Pericardium fibroblast (primary cell): ENCODE data around the gene PRKD1.

DNA sequence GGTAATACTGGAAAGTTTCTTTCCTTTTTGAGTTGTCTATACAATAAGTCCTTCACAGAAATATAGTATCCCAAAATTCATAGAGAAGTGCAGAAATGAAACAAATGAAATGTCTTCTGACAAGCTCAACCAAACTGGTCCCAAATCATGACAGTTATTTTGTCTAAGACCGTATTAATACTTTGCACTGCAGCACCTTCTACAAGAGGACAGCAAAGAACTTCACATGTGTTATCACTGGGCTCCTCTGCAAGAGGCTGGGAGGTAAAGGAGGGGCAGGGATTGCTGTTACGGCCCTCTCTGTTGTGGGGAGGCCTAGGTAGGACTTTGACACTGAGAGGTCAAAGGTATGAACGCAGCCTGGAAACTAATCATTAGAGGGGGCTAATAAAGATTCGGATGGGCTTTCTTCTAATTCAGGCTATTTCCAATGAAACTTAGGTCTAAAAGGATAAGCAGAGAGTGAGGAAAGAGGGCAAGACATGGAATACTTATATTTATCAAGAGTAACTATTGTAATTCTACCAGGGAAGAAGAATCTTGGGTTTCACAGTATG is 176.2 kb upstream of the GZMB start:
- RAMPAGE, long total RNA, result no peak

DNA sequence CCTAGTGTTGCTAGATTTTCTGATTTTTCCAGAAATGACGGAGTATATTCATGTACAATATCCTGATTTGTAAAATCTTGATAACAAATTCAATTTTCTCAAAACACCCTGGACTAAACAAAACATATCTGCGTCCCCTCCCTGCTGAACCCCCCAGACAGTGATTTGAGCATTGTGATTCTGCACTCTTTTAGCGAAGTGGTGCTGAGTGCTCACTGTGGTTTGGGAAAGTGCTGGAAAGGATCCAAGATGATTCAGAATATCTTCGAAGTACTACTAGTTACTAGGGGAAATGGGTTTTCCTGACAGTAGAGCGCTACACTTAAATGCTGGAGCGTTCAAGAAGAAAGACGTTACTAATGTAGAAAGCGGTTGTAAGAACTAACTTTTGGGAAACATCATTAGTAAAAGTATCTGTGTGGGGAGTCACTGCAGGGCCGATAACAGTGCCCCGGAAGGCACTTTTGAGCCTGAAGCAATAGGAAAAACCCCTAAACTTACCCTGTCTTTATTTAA is 813 bp upstream of the STXBP6 start:
- RAMPAGE, long total RNA, result no peak

DNA sequence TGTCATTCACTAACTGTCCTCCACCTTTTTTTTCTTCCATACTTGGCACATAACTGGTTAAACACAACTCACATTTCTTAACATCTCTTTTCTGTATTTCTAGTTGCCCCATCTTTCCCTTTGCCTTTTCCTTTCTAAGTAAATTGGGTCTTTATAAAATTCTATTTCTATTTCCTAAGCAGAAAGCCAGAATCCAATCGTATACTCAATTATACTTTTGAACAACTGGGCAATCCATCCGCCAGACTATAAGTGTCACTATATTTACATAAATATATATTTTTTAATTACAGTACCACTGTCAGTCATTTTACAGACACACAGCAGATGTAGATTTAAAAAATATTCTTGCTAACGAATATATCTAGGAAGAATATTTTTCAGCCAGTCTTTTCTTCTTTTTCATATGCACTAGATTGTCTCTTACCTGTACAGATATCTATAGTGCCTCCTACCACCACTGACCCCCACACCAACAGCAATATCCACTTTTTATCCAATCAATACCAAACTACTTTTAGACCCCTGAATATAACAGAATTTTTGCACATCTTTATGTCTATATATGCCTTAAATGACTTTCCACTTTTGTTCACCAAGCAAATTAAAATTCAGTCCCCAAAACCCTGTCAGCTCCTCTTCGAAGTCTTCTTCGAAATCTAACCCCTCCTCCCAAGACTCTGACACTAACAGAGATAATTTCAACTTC is 13.6 kb downstream of the NOVA1 start:
- RAMPAGE, long total RNA, result no peak

- RAMPAGE, long total RNA, result no peak
Measured at GRCh38 chr14:27672708-27673891, 1075.3 kb upstream of the NOVA1 start.

GRCh38 chr14:29926920-29927878 is at the start of gene PRKD1:
Gene PRKD1, minus strand, starts transcription at chr14:29927847.
- RAMPAGE, long total RNA, result no peak

- RAMPAGE, long total RNA, result no peak
Measured at GRCh38 chr14:30227497-30227858, 299.8 kb upstream of the PRKD1 start.

- RAMPAGE, long total RNA, result no peak
Measured at GRCh38 chr14:30622430-30623100, 446 bp downstream of the SCFD1 start.

DNA sequence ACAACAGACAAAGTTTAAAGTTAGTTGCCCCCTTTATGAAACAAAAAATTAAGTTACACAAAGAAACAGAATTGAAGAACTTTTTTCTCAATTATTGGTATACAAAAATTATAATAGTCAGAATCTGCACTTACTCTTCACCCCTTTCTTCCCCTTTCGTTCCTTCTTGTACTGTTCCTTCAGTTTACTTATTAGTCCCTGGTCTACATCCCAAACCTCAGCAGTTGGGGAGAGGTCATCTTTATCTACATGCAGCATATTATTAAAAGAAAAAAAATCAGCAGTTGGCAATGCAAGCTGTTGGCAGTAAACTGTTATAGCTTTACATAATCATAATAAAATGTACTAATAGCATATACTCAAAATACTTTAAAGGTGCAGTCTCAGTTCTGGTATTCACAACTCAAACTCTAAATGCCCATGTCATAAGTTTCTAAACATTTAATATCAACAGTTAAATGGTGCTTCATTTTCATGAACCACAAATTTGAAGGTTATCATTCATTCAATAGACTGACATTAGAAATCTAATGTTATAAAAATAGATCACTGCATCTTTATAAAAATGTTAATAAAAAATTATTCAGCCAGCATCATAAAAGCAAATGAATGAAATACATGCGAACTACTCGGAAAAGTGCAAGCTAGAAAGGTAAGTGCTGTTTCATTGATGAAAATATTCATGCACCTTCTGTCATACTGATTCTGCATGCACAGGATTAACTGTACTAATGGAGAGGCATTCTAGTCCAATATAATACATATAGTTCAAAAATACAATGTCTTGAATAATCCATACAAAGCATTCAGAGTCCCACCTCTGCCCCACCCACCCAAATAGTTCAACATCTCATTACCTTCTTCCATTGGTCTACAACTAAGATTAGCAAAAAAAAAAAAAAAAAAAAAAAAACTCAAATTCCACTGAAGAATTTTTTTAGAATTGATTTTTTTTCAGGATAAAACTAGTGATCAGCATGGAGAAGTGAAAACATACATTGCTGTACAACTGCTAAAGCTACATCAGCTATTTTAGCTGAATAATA is 55.0 kb downstream of the COCH start:
- RAMPAGE, long total RNA, result no peak

DNA sequence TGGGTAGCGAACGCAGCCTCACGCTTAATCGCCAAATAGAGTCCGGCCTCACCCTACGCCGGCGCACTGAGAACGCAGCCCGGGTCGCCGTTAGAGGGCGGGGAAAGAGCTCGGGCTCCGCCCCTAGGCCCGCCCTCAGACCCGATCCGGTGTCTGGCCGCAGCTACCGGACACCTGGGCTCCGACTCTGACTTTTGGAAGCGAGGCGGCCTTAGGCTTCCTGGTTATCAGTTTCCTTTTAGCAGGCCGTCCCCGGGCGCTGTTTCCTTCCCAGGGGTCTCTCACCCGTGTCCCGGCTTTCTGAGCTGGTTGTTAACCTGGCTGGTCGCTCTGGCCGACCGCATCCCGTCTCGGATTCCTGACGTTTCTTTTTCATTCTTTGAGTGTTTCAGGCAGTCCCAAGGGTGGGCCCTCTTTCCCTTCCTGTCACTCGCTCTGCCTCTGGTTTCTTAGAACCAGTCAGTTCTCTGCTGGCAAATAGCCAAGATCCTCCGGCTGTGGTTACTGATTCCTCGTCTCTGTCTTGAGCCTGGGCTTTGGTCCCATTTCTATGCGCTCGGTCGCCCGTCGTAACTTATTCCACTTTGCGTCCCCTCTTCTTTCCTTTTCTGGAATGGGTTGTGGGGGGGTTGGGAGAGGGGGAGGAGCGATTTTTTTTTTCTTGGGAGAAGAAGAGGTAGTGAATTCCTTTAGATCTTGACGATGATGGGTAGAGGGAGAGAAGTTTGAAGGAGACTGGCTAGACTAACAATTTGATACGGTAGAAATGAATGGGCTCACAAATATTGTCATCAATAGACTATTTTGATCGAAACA is 516 bp upstream of the STRN3 start:
- RAMPAGE, long total RNA, result start-site peak on the minus strand centred at position 188 of the sequence, 584 bp wide, 16 and 17 reads in 2 replicates

DNA sequence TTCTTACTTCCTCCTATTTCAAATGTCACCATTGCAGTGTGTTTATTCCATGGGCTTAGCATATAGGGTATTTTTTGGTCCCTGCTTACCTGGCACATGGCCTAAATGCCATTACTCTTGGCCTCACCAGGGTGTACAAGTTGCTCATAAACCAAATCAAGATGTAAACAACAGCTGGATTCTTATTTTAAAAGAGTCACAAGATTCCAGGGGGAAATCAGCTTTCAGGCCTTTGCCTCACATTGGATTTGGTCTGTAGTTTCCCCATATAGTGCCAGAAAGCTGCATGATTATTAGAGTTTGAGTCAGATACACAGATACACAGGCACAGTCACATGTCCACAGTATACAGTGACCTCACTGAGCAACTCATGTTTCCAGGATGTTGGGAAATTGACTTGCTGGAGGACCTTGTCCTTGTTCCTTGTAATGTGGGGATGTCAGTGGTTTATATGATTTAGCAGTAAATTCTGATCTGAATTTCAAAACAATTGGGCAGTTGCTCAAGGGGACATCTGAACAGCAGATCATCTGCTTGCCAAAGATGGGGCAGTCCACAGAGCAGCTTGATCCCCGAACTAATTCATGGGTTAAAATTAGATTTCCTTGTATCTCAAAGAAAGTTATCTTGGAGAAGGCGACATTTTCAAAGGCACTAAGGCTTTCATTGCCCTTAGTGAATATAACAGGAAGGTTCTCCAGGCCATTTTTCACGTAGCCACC is 64.6 kb upstream of the STRN3 start:
- RAMPAGE, long total RNA, result no peak

DNA sequence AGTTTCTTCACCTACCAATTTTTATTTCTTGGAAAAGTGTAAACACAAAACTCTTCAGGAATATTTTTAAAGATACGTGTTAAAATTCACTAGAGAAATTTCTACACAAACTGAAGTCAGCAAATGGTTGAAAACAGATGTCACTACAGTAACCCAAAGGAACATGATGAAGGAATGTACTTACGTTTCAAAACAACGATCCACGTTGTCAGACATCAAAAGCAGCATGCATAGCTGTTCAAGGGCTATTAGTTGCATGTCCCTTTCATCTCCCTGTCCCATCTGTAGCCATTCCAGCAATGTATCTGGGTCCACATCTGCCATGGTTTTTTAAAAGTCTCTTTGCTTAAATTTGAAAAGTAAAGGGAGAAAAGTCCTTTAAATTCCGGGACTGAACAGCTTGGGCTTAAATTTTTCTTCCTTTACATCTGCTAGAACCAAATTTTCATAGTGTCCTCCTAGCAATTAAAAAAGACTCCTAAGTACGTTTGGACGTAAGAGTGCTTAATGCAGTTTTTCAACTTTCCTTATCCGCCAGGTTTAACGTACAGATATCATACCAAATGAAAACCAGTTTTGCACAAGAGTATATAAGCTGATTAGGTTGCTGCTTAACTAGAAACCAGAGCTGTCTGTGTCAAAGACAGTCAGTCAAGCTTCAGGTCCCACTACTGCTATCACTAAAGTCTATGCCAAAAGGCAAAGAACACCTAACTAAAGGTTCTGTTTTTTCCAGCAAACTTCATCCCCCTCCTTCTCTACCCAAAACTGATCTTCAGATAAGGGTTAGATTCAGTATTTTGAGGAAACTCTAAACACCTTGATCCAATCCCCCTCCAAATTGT is 1.8 kb downstream of the HECTD1 start:
- RAMPAGE, long total RNA, result no peak

- RAMPAGE, long total RNA, result no peak
Measured at GRCh38 chr14:31207323-31207438, 412 bp downstream of the HECTD1 start.

DNA sequence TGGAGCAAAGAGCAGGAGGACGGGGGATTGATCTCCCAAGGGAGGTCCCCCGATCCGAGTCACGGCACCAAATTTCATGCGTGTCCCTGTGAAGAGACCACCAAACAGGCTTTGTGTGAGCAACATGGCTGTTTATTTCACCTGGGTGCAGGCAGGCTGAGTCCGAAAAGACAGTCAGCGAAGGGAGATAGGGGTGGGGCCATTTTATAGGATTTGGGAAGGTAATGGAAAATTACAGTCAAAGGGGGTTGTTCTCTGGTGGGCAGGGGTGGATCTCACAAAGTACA is 42.9 kb upstream of the HECTD1 start:
- RAMPAGE, long total RNA, result no peak

GRCh38 chr14:31892901-31893894 is 183.9 kb upstream of the ARHGAP5 start:
- RAMPAGE, long total RNA, result no peak

GRCh38 chr14:31935275-31935583 is 141.9 kb upstream of the ARHGAP5 start:
- RAMPAGE, long total RNA, result no peak

- RAMPAGE, long total RNA, result no peak
Measured at GRCh38 chr14:31937591-31938348, 139.3 kb upstream of the ARHGAP5 start.

- RAMPAGE, long total RNA, result start-site peak on the plus strand at chr14:32076989-32077043, 178 and 184 reads in 2 replicates
Measured at GRCh38 chr14:32076732-32077206, 335 bp upstream of the ARHGAP5 start.

DNA sequence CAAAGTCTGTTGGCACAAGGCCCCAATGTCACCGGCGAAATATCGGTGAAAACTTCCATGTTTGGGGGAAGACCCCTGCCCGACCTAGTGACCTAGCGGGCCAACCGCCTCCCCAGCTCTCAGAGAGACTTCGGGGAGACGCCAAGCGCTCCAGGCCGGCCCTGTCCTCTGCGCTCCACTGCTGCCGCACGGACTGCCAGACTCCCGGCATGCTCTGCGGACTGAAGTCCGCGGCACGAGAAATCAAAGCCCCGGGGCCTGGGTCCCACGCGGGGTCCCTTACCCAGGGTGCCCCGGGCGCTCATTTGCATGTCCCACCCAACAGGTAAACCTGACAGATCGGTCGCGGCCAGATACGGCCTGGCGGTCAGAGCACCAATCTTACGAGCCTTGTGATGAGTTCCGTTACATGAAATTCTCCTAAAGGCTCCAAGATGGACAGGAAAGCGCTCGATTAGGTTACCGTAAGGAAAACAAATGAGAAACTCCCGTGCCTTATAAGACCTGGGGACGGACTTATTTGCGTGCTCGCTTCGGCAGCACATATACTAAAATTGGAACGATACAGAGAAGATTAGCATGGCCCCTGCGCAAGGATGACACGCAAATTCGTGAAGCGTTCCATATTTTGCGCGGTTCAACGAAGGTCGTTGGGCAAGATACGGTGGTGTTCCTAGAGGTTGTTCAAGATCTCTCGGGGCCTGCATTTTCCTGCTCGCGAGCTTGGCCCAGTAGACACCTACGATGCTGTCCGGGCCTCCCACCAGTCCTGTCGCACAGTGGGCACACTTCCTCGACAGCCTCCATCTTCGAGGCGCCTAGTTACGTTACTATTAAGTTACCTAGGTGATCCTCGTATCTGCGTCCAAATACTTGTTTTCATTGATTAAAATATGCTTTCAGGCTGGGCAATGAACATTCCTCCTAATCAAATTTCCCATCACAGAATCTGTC is 124.7 kb downstream of the ARHGAP5 start:
- RAMPAGE, long total RNA, result no peak

DNA sequence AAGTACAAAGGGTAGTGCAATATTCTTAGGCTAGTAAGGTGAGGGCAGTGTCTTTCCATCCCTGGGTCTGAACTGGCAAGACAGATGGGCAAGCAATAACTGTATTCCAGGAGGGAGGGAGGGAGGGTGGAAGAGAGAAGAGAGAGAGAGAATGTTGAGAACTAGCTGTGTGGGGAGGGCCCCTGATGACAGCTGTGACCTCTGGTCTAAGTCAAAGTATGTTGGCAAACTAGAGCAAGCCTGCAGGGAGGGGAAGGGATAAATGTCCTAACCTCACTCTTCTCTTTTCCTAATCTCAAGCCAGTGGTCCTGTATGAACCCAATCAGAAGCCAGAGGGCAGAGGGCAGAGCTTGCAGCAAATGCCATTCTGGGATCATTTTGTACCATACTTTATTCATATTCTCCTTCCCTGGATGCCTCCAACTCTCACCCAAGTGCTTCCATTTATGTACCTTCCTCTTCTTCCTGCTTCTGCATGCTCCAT is 75.8 kb downstream of the AKAP6 start:
- RAMPAGE, long total RNA, result no peak

- RAMPAGE, long total RNA, result no peak
Measured at GRCh38 chr14:32407068-32407537, 78.0 kb downstream of the AKAP6 start.